Tongue (tissue), 2 donors: ENCODE results near the gene SLX4IP.

GRCh38 chr20:10370103-10370812, 63.8 kb downstream of the MKKS start:
- RAMPAGE, long total RNA, result no peak

DNA sequence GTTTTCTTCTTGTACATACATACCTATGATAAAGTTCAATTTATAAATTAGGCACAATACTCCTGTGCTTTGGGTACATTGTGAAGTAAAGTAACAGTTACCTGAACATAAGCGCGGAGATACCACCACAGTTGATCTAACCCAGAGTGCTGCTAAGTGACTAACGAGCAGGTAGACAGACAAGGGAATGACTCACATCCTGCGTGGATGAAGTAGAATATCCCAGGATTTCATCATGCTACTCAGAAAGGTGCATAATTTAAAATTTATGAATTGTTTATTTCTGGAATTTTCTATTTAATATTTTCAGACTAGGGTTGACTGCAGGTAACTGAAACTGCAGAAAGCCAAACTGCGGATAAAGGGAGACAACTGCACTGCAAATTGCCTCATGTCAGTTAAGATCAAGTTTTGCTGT, 14.4 kb downstream of the MKKS start:
- RAMPAGE, long total RNA, result no peak

GRCh38 chr20:10434913-10435662, at the start of gene SLX4IP:
Gene SLX4IP (plus strand): TSS chr20:10435305.
- RAMPAGE, long total RNA, result start-site peak on the plus strand at chr20:10435301-10435335, 32 and 9 reads in 2 replicates

DNA sequence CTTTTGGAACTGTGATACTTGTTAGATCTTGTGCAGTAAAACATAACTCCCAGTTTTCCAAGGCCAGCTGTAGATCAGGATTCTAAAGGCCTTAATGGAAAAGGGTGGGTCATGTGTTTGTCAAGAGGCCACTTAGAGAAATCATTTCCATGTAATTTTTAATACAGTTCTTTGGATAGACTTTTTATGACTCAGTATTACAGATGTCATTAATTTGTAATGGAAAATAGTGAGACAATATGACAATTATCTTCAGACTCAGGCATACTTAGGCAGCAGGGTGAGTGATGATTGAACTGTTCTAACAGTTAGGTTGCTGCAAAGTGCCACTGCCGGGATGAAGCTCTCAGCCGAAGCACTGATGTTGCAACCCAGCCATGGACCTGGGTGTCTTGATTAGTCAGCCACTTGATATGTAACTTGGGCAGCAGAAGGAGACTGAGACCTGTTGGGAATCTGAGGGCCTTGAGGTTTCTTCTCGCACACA, 52.1 kb downstream of the SLX4IP start:
- RAMPAGE, long total RNA, result no peak

- RAMPAGE, long total RNA, result no peak
Observed at GRCh38 chr20:10638301-10638821, 35.4 kb downstream of the JAG1 start.

GRCh38 chr20:10643395-10643900, 30.4 kb downstream of the JAG1 start:
- RAMPAGE, long total RNA, result no peak

DNA sequence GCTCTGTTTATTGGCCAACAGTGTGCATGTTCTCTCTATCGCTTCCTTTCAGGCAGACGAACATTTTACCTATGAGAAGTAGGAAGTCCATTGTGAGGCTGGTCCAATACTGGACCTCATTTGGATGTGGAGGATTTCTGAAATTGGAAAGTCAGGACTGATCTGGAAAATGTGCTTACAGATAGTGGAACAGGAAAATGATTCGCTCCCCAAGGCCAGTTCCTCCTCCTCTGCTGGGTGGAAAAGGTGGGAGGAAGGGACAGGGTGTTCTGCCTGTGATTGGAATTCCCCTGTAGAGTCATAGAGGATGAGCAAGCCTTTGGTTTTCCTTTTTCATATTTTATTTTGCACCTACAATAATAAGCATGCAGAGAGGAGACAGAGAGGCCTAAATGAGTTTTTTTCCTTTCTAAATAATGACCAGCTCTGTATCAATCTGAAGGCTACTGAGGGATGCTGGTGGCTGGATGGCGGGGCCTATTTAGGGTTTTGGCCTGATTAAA, 522.5 kb upstream of the JAG1 start:
- RAMPAGE, long total RNA, result no peak

- RAMPAGE, long total RNA, result no peak
Observed at GRCh38 chr20:11686722-11687560, 230.8 kb upstream of the BTBD3 start.

- RAMPAGE, long total RNA, result no peak
Observed at GRCh38 chr20:11687561-11688236, 230.0 kb upstream of the BTBD3 start.

- RAMPAGE, long total RNA, result no peak
Observed at GRCh38 chr20:11891130-11891987, 26.3 kb upstream of the BTBD3 start.

DNA sequence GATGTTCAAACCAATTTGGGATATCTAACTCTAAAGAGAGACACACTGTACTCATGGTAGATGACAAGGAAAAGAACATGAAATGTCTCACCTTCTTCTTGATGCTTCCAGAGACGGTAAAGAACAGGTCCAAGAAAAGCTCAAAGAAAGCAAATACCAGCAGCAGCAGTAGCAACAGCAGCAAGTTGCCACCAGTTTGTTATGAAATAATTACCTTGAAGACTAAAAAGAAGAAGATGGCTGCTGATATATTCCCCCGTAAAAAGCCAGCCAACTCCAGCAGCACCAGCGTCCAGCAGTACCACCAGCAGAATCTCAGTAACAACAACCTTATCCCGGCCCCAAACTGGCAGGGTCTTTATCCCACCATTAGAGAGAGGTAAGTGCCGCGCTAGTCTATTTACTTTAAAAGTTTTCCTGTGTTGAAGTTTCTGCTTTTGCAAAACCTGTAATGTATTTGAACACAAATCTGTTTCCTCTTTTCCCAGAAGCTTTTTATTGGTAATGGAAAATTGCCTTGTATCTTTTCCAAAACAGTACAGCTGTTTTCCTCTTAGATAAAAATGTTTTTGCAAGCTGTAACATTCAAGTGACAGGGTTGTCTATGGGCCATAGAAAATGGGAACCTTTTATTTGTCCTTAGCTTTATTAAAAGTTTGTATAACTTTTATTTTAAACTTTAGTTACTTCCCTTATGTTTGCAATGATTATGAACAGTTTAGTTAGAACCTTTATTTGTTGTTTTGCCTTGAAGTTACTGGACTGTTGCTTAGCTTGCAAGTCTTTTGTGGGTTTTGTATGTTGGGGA, 734 bp downstream of the BTBD3 start:
- RAMPAGE, long total RNA, result no peak

GRCh38 chr20:13243787-13244368, 22.8 kb downstream of the ISM1 start:
- RAMPAGE, long total RNA, result no peak

GRCh38 chr20:13800170-13800421, 15.3 kb downstream of the NDUFAF5 start:
- RAMPAGE, long total RNA, result no peak

DNA sequence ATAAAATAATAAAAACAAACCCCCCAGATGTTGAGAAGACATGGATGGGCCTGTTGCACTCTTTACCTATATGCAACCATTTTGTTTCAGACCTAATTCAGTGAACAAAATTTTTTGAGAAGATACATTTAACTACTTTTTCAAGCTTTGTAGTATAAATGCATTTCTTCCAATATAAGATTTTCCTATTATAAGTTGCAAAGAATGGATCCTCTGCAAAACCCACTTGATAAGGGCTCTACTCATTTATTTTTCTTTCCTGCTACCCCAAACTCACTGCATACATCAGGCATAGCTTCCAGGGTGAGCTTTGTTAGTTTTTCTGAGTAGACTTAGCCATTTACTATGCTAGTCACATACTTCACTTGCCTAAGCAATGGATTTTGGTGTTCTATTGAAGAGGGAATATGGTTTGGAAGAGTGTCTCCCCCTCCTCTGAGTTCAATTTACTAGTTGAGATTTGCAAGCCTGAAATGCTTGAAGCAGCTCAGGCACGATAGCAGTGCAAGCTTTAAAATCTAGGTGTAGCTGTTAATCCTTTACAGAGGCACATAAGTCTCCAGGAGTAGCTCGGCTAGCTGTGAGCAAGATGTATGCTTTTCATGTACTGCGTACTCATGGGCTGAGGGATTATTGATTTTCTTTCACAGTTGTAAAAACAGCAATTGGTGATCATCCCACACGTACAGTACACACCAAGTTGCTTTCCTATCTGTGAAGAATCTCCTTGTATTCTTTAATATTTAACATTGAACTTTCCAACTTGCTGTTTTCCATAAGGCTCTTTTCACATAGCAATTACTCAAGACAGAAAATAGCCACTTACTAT, 841 bp downstream of the FLRT3 start:
- RAMPAGE, long total RNA, result no peak

DNA sequence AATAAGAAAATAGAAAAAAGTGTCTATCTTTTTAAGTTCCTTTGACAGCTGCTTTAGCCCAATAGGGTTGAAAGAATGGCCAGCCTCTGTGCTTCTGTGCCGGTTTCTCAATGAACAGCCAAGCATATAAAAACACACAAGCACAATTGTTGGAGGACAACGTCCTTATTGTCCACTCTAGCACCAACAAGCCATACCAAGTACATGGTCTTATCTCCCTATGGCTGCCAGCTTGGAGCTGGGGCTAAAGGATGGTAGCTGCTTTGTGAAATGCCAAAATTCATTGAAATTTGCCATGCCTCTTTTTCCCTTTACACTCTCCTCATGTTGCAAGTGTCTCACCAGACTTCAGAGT, 50.0 kb upstream of the FLRT3 start:
- RAMPAGE, long total RNA, result no peak

- RAMPAGE, long total RNA, result no peak
Observed at GRCh38 chr20:15045642-15046208, 708.3 kb upstream of the FLRT3 start.

GRCh38 chr20:15923052-15923716, 650.1 kb downstream of the KIF16B start:
- RAMPAGE, long total RNA, result no peak

DNA sequence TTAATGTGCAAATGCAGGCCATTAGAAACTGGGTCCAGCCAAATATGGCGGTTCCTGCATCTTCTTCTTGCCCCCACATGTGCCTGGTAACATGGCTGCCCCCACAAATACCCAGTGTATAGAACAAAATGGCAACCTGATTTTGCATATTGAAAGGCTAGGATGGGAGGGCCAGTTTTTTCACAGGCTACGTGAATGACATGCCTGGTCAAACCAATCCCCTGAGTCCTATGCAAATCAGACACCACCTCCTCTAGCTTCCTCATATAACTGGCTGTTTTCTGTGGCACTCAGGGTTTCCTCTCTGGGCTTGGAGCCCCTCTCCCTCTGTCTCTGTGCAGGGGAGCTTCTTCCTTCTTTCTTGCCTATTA, 372.1 kb downstream of the KIF16B start:
- RAMPAGE, long total RNA, result no peak

- RAMPAGE, long total RNA, result no peak
Observed at GRCh38 chr20:16392372-16393084, 180.7 kb downstream of the KIF16B start.

DNA sequence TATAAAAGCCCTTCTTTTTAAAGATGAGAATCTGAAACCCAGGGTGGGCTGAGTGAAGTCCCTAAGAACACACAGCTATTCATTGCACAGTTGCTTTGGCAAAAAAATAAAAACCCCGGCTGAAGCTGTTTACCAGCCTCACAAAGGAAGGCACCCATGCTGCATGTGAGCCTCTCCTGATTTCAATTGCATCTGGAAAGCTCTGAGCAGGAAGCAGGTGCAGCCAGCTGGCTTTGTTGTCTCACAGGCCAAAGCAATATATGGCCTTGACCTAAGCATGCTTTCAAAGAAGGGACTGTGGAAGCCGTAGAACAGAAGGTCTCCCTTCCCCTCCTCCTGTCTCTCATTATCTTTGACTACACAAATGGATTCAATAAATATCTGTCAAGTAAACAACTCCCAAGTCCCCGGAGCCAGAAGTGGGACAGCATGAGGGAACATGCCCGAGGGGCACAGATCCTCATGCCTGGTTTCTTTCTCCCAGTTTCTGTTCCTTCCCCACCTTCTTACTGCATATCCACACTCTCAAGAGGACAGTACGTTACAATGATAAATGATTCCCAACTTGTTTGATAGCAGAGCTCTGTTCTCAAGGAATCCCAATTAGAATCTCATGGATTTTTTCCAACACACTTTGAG, 57.2 kb upstream of the PCSK2 start:
- RAMPAGE, long total RNA, result no peak